Neural cell (in vitro differentiated cells): ENCODE data around the genes PGA5 and INCENP.

GRCh38 chr11:61080105-61080402 is 22.2 kb upstream of the CD5 start:
- RAMPAGE, long total RNA, result no peak

DNA sequence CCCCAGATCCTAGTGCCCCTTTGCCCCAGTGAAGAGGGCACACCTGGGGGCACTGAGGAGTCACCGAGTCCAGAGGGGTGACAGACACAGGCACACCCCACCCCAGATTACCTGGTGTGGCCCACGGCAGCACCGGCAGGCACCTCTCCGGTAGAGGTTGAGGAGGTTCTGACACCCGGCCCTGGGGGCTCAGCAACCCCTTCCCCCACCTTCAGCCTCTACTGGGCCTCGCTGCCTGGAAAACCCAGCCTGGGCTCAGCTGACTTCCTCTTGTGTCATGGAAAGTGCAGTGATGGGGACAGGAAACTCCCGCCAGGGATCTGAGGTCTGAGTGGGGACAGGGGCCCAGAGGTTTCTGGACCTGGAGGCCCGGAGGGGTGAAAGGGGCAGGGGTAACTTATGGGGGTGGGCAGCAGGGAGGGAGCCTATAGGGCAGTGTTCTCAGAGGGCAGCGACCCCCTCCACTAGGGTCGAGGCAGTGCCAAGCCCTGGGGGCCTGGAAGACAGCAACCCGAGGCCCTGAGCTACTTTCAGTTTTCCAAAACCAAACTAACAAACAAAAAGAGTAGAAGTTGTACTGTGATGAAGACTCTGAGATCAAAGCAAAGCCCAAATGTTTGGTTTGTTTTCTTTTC is 10.0 kb upstream of the CD5 start:
- RAMPAGE, long total RNA, result no peak

DNA sequence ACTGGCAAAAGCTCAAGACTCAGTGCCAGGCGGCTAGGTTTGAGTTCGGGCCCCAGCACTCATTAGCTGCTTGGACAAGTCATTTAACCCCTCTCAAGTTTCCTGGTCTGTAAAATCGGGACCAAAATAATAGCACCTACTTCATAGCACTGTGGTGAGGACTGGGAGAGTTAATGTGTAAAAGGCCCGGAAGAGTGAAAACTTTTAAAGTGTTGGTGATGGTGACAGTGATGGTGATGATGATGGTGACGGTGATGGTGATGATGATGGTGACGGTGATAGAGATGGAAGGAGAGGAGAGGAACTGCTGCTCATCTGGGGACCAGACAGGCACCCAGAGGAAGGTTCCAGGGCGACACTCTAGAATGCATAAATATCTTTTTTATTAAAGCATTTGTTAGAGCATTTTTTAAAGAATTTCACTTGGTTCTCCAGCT is 8.4 kb downstream of the CD5 start:
- RAMPAGE, long total RNA, result no peak

- RAMPAGE, long total RNA, result no peak
Observed at GRCh38 chr11:61240771-61241230, at the start of gene PGA5. PGA5 (plus strand) TSS chr11:61241175.

GRCh38 chr11:61306896-61307371 is 11.8 kb upstream of the VWCE start:
- RAMPAGE, long total RNA, result no peak

DNA sequence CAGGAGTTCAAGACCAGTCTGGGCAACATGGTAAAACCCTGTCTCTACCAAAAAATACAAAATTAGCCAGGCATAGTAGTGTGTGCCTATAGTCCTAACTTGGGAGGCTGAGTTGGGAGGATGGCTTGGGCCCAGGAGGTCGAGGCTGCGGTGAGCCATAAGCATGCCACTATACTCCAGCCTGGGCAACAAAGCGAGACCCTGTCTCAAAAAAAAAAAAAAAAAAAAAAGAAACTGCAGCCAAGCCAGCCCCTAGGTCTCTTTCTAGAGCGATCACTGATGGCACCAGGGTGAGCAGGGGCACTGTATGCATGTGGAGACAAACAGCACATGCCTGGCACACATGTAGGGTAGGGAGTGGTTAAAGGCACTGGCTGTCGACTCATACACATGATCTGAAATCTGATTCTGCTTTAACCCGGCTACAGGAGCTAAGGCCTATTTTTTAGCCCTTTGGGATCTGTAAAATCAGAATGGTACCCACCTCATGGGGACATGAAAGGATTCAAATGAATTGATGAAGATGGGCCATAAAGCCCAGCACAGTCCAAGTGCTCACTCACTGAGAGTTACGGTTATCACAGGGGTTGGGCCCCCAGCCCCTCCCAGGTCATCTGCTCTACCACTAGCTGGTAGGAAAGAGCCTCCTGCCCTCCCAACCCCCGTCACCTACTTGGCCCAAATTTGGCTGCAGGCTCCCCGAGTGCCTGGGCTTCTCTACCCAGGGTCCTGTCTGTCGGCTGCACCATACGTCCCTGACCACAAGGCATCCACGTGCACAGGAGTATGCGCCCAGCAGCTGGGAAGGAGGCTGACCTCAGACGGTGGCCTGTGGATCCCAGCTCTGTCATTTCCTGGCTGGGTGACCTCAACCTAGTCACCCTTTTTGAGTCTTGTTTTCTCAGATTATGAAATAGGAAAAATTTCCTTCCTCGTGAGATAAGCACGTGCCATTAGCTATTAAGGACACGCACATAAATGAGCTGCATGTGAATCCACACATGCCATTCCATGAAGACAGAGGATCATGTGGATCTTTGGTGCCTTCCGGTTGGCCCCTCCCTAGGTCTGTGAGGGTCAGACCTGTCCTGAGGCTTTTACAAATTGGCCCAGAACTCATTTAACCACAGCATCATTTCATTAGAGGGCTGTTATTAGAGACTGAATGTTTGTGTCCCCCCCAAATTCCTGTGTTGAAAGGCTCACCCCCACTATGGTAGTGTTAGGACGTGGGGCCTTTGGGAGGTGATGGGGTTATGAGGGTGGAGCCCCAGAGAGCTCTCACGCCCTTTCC is 13.9 kb downstream of the CYB561A3 start:
- RAMPAGE, long total RNA, result no peak

- RAMPAGE, long total RNA, result no peak
Observed at GRCh38 chr11:61446189-61446909, 16.4 kb downstream of the SDHAF2 start.

DNA sequence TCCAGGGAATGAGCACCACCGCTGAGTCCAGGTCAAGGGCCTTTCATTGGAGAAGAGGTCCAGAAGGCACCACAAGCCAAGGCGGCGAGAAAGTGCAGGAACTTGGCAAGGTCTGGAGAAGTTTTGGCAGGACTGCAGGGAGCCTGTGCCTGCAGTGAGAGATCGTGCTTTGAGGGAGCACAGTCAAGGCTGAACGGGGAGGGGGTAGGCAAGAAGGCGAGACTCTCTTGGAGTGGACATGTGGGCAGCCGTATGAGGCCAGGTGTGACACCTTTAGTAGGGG is 30.4 kb downstream of the LRRC10B start:
- RAMPAGE, long total RNA, result no peak

- RAMPAGE, long total RNA, result no peak
Observed at GRCh38 chr11:61540878-61542126, 32.8 kb downstream of the LRRC10B start.

GRCh38 chr11:61655056-61655391 is 25.2 kb upstream of the DAGLA start:
- RAMPAGE, long total RNA, result no peak

GRCh38 chr11:61718122-61719061 is 34.0 kb upstream of the MYRF start:
- RAMPAGE, long total RNA, result no peak

GRCh38 chr11:61754473-61755266 is 2.2 kb downstream of the MYRF start:
- RAMPAGE, long total RNA, result no peak

- RAMPAGE, long total RNA, result no peak
Observed at GRCh38 chr11:61772644-61772930, 19.8 kb downstream of the TMEM258 start.

GRCh38 chr11:61791731-61792281 is 593 bp downstream of the TMEM258 start:
- RAMPAGE, long total RNA, result no peak

DNA sequence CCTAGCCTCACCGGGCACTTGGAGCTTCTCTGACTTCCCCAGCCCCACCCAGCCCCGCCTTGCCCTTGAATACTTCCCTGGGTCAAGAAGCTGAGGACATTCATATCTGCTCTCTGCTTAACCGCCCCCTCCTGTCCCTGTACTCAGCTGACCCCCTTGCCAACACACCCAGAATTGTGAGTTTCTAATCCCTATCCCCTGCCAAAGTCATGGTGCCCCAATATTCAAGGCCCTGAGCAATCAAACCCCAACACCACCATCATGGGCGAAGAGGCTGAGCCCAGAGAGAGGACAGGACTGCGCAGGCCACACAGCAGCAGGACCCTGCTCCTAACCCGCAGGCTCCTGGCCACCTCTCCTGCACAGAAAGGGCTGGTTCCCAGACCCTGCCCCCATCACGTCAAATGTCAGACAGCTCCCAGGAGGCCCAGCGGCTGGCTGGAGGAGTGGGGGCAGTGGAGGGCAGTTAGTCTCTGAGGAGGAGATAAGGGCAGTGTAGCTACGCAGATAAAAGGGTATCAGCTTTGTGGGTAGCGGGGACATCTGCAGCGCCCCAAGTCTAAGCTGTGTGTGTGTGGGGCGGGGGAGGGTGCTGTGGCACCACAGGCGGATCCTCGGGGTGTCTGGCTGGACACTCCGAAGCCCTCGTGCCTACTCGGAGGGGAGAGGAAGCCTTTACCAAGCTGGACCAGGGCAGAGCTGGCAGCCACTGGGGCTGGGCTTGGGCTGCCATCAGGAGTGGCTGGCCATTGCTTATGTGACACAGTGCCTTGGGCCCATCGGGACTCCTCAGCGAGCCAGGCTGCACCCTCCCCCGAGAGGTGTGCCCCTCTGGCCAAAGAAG is 21.6 kb downstream of the FADS3 start:
- RAMPAGE, long total RNA, result no peak

GRCh38 chr11:61954583-61955464 is 4.7 kb downstream of the BEST1 start:
- RAMPAGE, long total RNA, result no peak

- RAMPAGE, long total RNA, result start-site peak on the plus strand at chr11:62124011-62124055, 30 and 321 reads in 2 replicates
Observed at GRCh38 chr11:62123421-62124251, at the start of gene INCENP. INCENP (plus strand) TSS chr11:62124011.

- RAMPAGE, long total RNA, result no peak
Observed at GRCh38 chr11:62397612-62397814, 21.3 kb upstream of the SCGB1A1 start.

- RAMPAGE, long total RNA, result no peak
Observed at GRCh38 chr11:62445324-62445419, 26.3 kb downstream of the SCGB1A1 start.

DNA sequence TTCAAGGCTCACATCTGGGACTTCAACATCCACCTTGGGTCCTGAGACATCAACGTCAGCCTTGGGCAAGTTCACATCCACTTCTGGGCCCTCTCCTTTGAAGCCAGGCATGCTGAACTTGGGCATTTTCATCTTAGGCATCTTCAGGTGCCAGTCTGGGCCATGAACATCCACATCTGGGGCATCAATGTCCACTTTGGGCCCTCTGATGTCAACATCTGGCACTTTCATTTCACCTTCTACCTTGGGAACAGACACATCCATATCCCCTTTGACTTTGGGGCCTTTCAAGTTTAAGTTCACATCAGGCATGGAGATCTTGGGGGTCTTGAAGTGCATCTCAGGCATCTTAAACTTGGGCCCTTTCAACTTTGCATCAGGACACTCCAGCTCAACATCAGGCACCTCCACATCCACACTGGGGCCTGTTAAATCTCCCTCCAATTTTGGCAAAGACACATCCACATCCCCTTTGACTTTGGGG is 19.0 kb downstream of the AHNAK start:
- RAMPAGE, long total RNA, result no peak